AG04449 (cell line): ENCODE data around the gene DUS4L.

DNA sequence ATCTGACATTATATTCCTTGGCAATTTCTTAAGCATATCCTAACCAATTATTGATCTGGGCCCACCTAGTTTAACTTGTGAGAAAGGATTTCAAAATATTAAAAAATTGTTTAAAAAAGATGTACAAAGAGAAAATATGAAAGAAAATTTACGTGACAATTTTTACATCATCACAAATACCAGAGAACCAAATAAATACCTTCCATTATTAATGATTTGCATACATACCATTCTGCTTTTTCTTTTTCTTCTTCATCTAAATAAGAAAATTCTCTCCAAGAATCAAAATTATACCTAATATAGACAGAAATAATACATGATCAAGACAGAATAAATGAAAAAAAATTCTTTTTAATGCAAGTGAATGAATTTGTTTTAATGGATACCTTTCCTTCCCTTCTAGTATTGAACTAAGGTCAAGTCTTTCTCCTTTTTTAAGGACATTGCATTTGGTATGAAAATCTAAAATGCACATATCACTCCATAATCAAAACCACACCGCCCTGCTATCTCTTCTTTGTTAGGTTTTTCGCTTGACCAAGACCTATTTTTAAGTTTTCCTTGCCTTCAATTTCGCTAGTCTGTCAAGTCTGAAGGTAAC lies 21.1 kb downstream of the DNAJC2 start:
- RRBS, result no CpG with 5 or more reads among the region's 4 CpGs

DNA sequence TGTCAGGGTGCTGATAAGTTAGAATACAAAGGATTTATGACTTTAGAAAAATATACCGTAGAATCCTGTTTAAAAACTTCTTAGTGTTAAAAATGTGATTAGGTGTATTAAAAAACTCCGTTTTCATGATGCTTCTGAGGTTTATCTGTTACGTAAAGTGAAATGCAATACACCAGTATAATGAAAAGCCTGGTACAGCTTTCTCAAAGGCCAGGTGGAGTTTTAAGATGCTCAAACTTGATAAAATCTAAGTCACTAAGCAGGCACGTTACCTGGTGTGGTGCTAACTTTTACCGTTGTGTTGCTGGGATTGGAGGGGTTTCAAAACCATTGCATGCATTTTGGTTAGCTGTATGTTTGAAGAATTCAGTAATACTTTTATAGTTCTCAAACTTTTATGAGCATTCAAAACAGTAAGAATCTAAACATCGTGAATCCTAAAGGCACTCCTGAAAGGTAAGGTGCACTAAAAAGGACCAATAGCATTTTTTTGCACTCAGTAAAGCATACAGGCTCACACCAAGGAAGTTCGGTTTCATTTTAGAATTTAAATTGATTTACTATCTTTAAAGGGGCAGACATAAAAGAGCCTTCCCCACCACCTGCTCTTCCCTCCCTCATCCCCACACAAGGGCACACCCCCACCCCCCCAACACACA lies 22.4 kb downstream of the PSMC2 start:
- RRBS, result no CpG with 5 or more reads among the region's 7 CpGs

DNA sequence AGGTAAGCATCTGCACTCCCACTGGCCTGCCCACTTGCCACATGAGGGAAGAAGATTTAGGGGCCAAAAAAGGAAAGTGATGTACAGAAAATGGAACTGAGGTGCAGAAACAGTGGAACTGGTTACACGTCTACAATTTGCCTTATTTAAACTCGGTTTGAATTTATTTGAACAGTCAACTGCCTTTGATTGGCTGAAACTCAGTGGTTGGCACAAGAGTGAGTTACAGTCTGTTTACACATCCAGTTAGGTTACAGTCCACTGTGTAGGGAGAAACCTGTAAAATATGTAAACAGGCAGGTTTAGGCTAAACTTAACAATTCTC lies 40.2 kb upstream of the RELN start:
- RRBS, result no CpG with 5 or more reads among the region's 2 CpGs

- RRBS, result no CpG with 5 or more reads among the region's 4 CpGs
Measured at GRCh38 chr7:104710384-104710788, 303.6 kb upstream of the KMT2E start.

DNA sequence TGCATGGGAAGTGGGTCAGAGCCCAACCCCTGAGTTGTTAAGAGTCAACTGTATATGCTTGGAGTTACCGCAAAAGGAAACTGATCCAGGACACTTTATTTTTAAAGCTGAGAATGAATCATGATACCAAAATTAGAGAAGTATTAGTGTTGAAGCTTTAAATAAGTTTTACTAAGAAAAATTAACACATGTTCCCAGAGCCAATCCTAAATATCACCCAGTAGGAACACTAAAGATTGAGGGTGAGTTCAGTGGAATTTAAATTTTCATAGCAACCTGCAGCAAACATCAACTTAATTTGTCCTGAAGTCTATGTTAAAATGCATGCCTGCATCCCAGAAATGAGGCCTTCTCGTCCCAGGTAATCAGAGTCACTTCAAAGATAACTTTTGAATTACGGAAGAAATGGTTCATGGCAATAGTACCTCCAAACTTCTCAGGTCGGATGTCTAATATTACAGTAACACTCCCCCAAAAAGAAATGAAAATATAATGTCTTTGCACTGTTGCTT lies 20.3 kb upstream of the KMT2E start:
- RRBS, result no CpG with 5 or more reads among the region's 4 CpGs

- RRBS, result 93% methylated on average over 1 of the region's 9 CpGs
Measured at GRCh38 chr7:105448165-105448606, 59.5 kb upstream of the SRPK2 start.

DNA sequence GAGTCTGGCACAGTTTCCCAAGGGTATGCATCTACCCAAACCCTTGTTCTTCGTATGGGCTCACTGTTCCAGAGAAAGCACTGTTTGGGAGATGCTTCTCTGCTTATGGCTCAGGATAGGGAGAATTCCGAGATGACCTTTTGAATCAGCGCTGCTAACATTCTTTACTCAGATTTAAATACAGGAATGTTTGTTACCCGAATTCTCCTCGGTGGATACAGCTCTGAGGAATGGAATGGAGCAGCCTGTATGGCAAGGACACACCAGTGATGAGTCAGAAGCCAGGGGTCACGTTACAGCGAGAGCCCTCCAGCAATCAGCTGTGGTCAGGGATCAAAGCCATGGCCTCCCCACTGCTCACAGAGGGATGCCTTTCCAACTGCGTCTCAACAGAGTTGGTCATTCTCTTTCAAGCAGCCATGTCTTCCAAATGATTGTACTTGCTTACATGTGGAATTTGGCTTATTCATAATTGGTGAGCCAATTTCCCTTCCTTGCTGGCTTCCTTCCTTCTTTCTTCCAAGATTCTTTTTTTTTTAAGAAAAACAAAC lies 100.4 kb downstream of the ATXN7L1 start:
- RRBS, result no CpG with 5 or more reads among the region's 8 CpGs

DNA sequence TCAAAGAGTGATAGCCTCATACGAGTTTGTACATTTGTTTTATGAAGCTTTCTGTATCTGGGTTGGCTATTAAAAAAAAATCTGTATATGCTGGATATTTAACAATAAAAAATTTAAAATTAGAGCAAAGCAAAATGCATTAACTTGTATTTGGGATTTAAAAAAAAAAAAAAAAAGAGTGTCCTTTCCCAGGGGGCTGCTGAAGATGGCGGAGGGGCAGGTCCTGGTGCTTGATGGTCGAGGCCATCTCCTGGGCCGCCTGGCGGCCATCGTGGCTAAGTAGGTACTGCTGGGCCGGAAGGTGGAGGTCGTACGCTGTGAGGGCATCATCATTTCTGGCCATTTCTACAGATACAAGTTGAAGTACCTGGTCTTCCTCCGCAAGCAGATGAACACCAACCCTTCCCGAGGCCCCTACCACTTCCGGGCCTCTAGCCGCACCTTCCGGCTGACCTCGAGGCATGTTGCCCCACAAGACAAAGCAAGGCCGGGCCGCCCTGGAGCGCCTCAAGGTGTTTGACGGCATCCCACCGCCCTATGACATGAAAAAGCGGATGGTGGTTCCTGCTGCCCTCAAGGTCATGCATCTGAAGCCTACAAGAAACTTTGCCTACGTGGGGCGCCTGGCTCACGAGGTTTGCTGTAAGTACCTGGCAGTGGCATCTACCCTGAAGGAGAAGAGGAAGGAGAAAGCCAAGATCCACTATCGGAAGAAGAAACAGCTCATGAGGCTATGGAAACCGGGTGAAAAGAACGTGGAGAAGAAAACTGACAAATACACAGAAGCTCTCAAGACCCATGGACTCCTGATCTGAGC lies 56.9 kb downstream of the ATXN7L1 start:
- RRBS, result 90% methylated on average over 2 of the region's 27 CpGs

GRCh38 chr7:106111196-106111498 lies 965 bp downstream of the SYPL1 start:
- RRBS, result no CpG with 5 or more reads among the region's 6 CpGs

- RRBS, result no CpG with 5 or more reads among the region's 4 CpGs
Measured at GRCh38 chr7:106216306-106216833, 68.4 kb downstream of the NAMPT start.

GRCh38 chr7:106219267-106219757 lies 65.5 kb downstream of the NAMPT start:
- RRBS, result no CpG with 5 or more reads among the region's 2 CpGs

GRCh38 chr7:106259668-106259928 lies 25.2 kb downstream of the NAMPT start:
- RRBS, result no CpG with 5 or more reads among the region's 8 CpGs

DNA sequence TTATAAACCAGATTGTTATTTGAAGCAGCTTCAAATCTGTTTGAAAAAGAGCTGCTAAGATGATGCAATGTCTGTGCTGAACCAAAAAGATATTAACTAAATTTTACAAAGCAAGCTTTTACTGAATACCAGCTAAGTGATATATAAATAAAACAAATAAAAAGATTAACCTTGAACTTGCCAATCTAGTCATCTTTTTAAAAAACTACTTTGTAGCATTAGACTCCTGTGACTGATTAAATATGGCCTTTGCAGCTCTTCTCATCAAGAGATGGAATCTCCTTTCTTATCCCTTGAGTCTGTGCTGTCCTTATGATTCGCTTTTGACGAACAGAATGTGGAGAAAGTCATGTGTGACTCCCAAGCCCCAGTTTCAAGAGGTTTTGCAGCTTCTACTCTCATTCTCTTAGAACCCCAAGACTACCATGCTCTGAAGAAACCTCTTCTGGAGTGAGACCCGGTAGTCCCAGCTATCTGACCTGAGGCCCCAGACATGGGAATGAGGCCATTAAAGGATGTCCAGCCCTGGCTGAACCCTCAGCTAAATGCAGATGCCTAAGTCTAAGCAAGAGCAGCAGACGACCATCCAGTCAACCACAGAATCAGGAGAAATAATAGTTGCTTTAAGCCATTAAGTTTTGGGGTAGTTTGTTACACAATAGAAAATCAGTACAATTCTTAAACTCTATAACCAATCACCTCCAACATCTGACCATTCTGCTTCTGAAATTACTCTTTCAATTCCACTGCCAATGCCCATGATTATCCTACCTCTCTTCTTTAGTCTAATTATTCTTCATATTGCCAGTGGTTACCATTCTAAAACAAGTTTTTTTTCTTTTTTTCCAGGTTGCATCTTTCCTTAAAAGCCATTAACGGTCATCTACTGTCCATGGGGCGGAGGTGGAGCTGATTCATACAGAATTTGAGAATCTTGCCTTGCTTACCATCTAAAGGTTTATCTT lies 14.2 kb downstream of the NAMPT start:
- RRBS, result no CpG with 5 or more reads among the region's 6 CpGs

GRCh38 chr7:106530080-106530596 lies 130.8 kb downstream of the CCDC71L start:
- RRBS, result no CpG with 5 or more reads among the region's 5 CpGs

GRCh38 chr7:106811846-106812359 lies 53.2 kb upstream of the PIK3CG start:
- RRBS, result no CpG with 5 or more reads among the region's 4 CpGs

GRCh38 chr7:106866373-106867422 lies 1.6 kb downstream of the PIK3CG start:
- RRBS, result no CpG with 5 or more reads among the region's 8 CpGs

DNA sequence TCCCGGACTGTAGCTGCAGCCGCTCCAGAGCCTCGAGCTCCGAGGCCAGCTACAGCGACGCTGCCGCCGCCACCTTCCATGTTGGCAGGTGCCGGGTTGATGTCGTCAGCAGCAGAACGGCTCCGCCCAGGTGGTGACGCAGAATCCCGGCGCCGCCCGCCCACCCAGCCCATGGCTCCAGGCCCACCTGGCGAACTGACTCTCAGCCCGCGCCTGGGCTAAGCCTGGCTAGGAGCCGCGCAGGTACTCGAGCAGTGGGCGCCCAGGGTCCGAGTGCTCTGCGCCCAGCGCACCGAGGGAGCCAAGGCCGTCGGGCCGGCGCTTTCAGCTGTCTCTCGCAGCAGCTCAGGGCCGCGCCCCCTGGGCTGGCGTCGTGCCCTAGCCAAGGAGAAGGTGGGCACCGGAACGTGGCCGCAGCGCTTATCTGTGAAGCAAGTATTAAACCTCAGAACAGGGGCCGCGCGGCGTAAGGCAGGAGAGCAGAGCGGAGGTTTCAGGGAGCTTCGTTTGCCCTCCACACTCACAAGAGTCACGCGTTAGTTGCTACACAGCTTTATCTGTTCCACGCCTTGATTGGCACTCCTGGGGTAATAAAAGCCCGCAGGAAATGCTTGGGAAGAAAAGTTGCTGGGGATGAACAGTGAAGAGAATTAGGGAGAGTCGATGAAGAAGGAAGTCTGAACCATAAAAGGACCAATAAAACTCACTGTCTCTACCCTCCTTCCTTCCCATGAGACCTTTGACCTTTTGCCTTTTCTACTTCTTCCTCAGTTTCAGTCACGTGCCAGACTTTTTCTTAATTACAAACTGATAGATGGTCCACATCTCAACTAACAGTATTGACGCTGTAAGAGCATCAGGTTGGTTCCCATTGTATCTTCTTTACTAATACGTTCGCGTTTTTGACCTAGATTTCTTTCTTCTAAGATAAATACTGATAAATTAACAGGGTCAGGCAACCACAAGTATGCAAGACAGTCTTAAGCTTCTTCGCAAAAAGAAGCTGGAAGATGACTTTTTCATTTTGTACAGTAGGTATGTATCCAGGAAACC lies at the start of gene DUS4L:
TSS of gene DUS4L (plus strand) at position 155 of the 1,053 bp plus-strand sequence.
- RRBS, result 2% methylated on average over 18 of the region's 58 CpGs

DNA sequence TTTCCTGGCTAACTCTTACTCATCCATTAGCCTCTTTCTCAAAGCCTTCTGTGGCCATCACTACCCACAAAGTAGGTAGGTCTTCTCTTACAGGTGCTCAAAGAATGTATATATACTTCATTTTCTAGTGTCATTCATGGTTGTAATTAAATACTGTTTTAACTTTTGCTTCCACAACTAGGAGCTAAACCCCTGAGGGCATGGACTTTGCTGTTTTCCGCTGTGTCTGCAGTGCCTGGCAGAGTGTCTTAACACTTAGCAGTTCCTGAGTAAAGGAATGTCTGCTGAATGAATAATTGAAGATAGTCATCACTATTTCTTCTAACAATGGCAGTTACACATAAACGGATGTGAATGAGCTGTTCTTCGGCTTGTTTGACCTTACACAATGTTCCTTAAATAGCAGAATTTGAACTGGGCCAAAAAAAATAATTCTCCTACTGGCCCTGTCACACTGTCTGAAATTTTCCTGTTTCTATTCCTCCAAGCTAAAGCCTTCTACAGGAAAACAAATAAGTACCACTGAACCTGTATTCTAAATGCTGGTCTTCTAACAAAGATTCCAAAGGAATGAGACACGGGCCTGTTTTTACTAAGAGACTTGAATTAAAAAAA lies 15.2 kb downstream of the BCAP29 start:
- RRBS, result no CpG with 5 or more reads among the region's 4 CpGs

- RRBS, result no CpG with 5 or more reads among the region's 3 CpGs
Measured at GRCh38 chr7:107638570-107639390, 21.8 kb upstream of the SLC26A4 start.